T47D (cell line): ENCODE results near the genes SLC39A13 and C1QTNF4.

GRCh38 chr11:46250252-46250812 is 27.1 kb upstream of the CREB3L1 start:
- RRBS = no CpG with 5 or more reads among the region's 3 CpGs

- RRBS = no CpG with 5 or more reads among the region's 44 CpGs
Observed at GRCh38 chr11:46379141-46380341, 1.9 kb upstream of the MDK start.

- RRBS = 94% methylated on average over 4 of the region's 17 CpGs
Observed at GRCh38 chr11:46542216-46542827, 51.5 kb downstream of the AMBRA1 start.

- RRBS = no CpG with 5 or more reads among the region's 7 CpGs
Observed at GRCh38 chr11:46762278-46763131, 43.5 kb downstream of the F2 start.

DNA sequence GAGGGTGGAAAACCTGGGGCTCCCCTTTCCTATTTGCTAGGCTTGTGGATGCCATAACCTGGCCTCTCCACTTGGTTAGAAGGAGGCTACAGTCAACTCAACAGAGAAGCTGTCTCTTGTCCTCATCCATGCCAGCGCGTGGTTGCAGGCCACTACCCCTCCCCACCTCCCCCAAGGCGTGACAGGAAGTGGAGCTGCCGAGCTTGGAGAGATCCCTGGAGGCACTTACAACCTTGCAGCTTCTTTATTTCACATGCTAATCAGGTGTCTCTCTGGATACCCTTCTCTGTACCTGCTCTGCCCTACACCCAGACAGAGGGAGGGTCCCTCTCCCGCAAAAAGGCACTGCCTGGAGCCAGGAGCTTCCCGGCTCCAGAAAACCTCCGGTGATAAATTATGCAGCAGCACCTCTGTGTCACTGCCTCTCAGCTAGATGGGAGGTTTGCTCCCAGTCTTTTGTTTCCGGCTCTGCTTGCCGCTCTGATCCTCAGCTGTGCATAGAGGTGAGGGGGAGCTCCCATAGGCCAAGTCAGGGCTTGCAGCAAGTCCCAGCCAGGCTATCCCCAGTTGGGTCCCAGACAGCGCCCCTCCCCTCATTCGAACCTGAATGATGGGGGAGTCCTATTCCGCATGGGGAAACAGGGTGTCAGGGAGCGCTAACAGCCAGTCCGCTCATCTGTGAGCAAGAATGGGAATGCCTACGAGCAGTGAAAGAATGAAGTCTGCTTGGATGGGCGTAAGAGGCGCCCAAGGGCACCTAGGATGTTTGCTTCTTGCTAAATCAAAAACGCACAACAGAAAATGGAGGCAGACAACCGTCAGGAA is 5.7 kb downstream of the LRP4 start:
- RRBS = 51% methylated on average over 2 of the region's 19 CpGs

DNA sequence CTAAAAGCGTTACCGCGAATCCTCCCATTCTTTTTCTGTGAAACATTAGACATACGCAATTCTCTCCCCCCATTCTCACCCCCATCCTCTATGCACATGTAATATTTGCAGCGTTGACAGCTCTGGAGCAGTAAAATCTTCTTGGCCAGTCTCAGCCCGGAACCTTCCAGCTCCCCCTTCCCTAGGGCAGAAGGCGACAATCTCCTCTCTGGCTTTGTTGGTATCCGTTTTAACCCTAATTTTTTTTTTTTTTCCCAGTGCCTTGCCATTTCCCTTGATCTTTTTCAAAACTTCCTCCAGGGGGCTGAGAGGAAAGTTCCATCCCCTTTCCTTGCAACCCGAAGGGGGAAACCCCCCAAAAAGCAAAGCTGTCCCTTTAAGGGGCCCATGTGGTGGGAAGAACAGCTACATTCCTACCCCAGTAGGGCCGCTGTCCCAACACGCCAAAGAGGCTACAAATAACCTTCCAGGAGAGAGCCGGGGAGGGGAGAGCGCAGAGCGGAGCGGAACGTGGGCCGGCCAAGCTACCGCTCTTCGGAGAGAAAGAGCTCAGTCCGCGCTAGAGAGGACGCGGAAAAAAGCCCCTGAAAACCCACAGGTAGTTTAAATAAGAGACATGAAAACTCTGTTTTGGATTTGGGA is 1.8 kb downstream of the LRP4 start:
- RRBS = 0% methylated on average over 5 of the region's 23 CpGs

- RRBS = no CpG with 5 or more reads among the region's 2 CpGs
Observed at GRCh38 chr11:46948308-46948752, 11.8 kb downstream of the CSTPP1 start.

DNA sequence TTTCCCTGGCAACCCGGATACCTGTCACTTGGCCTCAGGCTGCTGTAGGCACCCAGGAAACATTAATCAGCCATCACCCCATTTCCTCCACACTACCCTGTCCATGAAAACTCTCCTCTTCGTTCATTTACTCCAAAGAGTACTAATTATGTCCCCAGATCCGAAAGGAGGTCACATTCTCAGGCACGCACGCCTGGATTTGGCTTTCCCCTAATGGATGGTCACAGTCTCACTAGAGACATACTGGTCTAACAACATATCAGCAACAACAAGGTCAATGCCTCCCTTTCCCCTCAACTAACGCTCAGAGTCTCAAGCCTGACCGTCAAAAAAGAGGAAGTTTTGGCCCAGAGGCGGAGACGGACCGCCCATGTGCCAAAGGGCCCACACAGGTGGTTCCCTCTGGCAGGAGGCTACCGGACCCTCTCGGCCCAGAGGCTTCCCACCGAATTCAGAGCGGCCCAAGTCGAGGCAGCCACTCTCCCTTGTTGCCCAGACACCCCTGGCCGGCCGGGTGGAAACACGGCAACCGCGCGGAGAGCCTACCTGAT is 634 bp downstream of the ARFGAP2 start:
- RRBS = 1% methylated on average over 8 of the region's 21 CpGs

- RRBS = 6% methylated on average over 3 of the region's 29 CpGs
Observed at GRCh38 chr11:47186491-47186857, 240 bp upstream of the PACSIN3 start.

- RRBS = no CpG with 5 or more reads among the region's 33 CpGs
Observed at GRCh38 chr11:47351235-47352356, 906 bp downstream of the MYBPC3 start.

DNA sequence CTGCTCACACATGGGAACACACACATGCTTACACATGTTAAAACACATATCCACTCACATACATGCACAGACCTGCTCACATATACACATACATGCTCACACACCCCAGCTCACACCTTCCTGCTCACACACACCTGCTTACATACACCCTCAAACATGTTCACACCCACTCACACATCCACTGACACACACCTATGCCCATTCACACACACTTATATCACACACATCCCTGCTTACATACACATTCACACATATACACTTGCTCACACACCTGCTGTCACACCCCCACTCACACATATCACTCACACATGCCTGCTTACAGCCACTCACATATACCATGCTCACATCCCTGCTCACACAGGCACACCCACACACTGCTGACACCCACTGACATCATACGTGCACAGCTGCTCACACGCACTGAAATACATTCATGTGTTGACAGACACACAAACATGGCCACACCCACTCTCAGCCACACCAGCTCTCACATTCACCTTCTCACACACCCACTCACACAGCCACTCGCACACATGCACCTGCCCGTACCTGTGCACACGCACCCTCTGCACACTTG is 5.6 kb upstream of the MYBPC3 start:
- RRBS = no CpG with 5 or more reads among the region's 5 CpGs

- RRBS = 2% methylated on average over 52 of the region's 95 CpGs
Observed at GRCh38 chr11:47407669-47408782, at the start of gene SLC39A13. TSS of gene SLC39A13 (plus strand) at chr11:47408590.

GRCh38 chr11:47591846-47592409 is 2.3 kb downstream of the C1QTNF4 start:
- RRBS = no CpG with 5 or more reads among the region's 6 CpGs

GRCh38 chr11:47593900-47594805 is at the start of gene C1QTNF4:
TSS of gene C1QTNF4 (minus strand) at chr11:47594411.
- RRBS = 10% methylated on average over 18 of the region's 48 CpGs

GRCh38 chr11:47731292-47732189 is 16.4 kb upstream of the AGBL2 start:
- RRBS = no CpG with 5 or more reads among the region's 12 CpGs

GRCh38 chr11:47738953-47739617 is 23.9 kb upstream of the AGBL2 start:
- RRBS = no CpG with 5 or more reads among the region's 7 CpGs

DNA sequence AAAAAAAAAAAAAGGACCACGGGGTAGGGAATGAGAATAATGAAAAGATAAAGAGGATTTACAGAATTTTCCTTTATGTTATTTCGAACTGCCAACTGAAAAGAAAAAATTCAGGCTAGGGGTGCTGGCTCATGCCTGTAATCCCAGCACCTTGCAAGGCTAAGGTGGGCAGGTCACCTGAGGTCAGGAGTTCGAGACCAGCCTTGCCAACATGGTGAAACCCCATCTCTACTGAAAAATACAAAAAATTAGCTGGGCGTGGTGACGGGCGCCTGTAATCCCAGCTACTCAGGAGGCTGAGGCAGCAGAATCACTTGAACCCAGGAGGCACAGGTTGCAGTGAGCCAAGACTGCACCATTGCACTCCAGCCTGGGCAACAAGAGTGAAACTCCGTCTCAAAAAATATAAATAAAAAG is 24.6 kb downstream of the FNBP4 start:
- RRBS = no CpG with 5 or more reads among the region's 7 CpGs

DNA sequence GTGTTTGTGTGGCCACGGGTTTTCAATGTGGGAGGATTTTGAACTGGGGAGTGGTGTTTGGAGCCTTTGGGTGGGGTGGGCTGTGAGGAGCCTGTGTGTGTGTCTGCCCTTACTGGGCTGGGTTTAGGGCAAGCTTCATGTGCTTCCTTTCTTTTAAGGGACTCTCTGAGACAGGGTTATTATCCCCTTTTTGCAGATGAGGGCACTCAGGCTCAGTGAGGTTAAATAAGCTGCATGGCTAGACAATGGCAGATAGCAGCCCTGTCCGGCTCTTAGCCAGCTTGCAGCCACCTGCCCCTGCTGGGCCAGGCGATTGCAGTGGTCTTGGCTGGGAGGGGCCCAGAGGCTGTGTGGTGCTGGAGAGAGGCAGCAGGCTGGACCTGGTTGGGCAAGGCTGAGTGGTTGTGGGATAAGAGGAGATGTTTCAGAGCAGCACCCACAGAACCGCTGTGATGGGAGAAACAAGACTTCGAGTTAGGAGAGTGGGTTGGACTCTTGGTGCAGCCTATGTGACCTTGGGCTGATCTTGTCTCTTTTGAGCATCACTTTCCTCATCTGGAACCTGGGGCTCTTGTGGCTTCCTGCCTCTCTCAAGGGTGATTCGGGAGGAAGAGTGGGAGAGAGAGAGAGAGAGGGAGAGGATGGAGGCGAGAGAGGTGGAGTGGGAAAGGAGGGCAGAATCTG is 25.5 kb downstream of the PTPRJ start:
- RRBS = no CpG with 5 or more reads among the region's 7 CpGs

DNA sequence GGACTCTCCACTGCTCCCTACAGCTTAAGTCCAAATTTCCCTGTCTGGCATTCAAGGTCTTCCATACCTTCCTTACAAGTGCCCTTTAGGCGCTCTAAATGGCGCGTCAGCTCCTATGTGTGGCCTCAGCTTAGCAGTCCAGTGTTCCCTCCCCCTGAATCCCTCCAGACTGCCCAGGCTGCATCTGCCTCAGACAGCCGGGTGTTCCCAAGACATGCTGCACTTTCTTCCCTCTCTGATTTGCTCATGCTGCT is 45.2 kb downstream of the PTPRJ start:
- RRBS = no CpG with 5 or more reads among the region's 4 CpGs

- RRBS = no CpG with 5 or more reads among the region's 3 CpGs
Observed at GRCh38 chr11:48062540-48063035, 82.2 kb downstream of the PTPRJ start.